Placental epithelial cell (primary cell): ENCODE measurements around a stretch of chr6.

GRCh38 chr6:15318256-15318762 is 72.4 kb downstream of the JARID2 start:
- CAGE, long polyA plus RNA, result no peak

DNA sequence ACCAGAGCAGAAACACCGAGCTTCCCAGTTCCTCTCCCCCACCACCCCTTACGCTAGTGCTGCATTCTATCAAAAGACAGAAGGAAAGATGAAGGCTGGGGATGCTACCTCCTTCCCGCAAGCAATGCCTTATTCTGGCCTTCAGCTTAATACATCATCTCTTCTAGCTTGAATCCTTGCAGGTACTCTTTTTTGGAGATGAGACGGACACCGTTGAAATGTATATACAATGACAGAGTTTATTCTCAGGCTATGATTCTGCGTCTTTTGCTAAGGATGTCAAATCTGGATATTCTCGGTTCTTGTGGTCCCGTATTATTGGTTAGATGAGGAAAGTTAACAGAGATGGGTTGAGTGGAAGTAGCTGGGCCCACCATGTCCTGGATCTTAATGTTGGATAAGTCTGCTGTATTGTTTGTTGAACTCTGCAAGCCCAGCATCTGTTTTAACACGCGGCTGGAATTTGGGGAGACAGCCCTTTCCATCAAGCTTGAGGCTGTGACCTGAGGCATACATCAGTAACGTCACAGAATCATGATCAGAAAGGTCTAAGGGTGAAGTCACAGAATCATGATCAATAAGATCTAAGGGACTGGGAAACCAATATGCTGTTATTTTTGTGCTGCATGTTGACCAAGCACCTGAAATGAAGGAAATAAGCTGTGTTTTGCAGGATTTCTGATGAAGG is 103.9 kb downstream of the JARID2 start:
- CAGE, long polyA plus RNA, result no peak

DNA sequence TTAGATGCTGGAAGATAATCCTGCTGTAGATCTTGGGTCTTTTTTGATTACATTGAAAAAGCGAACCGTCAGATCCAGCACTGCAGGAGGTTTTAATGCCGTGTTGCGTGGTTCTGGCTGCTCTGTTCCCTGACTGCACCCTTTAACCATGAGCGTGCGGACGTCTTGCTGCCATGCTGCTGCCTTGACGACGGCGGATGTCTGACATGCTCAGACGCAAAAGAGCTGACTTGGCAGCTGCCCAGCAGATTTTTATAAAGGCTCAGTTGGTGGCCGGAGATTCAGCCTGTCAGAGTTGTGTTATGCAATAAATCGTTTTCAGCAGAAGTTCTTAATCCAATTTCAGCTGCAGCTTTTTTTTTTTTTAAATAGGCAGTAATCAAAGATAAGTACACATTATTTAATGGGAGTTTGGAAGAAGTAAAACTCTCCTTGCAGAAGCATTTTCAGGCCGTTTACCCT is 119.4 kb downstream of the JARID2 start:
- CAGE, long polyA plus RNA, result no peak

GRCh38 chr6:15517476-15518301 is 145.1 kb downstream of the DTNBP1 start:
- CAGE, long polyA plus RNA, result no peak

DNA sequence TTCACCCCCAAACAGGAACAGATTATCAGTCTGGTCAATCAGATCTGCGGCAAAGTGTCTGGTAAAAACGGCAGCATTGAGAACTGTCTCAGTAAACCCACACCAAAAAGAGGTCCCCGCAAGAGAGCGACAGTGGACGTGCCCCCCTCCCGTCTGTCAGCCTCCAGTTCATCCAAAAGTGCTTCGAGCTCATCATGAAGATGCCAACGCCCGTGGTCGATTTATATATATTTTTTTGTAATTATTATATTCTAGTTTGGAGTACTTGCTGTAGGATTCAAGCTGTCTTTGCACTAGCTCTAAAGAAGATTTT is 142.8 kb downstream of the DTNBP1 start:
- CAGE, long polyA plus RNA, result no peak

GRCh38 chr6:15533147-15533649 is 129.6 kb downstream of the DTNBP1 start:
- CAGE, long polyA plus RNA, result no peak

DNA sequence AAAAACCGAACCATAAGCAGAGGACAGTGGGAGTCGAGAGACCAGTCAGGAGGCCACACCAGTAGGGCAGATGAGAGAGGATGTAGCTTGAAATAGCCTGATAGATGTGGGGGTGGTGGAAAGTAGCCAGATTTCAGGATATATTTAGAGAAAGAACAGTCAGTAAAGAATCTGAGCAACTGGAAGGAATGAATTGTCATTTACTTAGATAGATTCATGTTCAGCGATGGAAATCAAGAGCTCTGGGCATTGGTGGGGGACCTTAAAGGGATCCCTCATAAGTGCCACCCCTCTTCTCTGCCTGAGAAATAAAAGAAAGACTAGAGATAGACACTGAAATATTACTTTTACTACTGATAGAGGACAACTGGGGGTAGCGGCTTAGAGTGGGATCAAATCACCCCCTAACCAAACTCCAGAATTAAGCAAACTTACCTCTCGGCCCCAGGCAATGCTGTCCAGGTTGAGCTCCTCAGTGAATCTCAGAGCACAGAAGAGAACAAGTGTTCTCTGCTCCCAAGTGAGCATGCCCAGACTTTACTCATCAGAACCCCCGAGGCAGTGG is 133.7 kb upstream of the DTNBP1 start:
- CAGE, long polyA plus RNA, result no peak

- CAGE, long polyA plus RNA, result no peak
Measured at GRCh38 chr6:16140380-16141205, 11.7 kb downstream of the MYLIP start.

DNA sequence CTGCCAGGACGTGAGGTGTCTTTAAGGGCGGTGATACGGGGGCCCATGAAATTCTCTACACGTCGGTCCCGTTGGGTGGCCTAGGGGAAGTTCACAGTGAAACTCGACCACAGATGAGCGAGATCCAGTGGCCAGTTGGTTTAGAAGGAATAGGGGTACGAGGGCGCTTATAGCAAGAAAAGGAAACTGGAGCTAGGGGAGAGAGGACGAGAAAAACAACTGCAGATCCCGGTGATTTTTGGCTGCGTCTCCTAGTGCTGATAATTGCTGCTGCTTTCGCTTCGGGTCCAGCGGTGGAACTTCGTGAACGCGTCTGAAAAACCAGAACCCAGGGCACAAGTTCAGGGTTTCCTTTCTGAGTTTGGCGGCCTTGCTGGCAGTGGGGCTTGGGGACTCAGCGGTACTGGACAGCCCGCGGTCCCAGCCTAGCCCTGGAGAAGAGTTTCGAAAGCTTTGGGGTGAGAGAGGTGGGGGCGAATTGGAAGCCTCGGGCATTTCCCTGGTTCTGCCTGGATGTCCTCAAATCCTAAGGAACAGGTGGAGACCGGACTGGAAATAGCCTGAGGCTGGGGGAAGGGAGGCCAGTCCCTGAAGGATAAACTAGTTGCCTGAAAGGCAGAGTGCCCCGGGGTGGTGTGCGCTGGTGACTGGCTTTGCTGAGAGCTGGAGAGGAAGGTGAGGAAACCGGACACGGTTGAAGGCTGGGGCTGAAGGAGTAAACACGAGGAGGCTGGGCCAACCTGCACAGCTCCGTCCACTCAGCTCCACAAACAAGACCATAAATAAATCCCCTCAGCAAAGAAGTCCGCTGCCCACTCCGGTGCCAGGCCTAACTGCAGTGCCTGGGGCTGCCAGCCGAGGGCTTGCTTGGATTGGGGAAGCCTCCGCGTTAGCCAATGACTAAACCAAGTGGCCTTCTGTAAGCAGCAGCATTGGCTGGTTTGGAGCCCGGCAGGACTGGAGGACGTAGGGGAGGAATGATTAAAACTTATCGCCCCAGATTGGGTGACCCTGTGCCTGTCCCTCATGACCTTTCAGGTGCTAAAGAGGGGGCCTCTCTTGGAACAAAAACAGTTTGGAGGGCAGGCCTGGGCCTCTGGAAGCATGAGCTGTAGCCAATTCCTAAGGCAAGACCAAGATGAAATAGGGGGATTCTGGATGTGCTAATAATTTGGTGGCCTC is 934 bp downstream of the GMPR start:
- CAGE, long polyA plus RNA, result no peak

GRCh38 chr6:16277152-16278218 is 39.1 kb downstream of the GMPR start:
- CAGE, long polyA plus RNA, result no peak

DNA sequence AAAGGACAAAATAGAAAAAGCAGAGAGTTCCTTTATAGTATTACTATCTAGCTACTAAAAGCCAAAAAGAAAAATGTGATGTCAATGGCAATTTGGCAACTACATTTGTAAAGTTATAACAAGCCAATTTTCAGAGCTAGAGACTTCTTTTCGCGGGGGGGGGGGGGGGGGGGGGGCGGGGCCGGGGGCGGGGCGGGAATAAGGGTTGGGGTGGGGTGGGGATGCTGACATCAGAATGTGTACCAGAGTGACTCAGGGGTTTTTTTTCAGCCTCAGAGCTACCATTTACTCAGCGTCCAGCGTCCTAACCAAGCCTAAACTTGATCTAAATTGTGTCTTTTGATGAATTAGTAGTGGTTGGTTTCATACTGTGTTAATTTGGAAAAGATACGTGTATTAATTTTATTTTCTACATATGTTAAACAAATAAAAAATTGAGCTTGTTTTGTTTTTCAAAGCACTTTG is 200.8 kb downstream of the GMPR start:
- CAGE, long polyA plus RNA, result no peak

DNA sequence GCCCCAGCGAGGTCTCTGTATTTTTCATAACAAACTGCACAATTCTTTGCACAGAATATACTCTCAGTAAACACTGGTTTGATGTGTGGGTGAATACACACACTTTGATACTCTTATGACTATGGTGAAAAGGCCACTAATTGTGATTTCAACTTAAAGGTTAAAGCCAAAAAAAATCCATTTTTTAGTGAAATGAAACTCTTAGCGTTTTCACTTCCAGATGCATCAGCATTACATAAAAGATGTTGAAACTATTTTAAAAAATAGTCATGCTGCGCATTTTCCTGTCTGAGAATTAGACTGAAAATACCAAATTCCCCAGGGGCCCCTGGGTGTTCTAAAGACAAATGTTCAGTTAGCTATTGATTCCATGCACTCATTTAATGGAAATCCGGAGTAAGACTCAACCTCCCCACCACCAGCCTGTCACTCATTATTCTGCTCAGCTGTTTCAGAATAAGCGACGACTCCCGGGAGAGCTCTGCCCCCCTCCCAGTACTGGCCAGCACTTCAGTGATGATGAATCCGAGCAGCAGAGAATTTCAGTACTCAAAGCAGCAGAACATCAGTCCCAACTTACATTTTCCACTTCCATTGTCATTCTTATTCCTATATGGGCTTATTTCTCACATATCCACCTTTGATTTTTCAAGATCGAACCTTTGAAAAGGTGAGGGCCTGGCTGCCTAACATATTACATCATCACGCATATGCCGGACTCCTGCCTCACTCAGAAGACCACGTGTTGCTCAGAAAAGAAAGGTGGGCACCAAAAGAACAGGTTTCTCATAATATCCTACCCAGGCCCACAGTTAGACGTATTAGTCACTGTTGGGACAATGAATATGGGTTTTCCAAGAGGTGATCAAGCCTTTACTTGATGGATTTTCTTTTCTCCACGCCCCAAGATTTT is 169.3 kb downstream of the ATXN1 start:
- CAGE, long polyA plus RNA, result no peak

DNA sequence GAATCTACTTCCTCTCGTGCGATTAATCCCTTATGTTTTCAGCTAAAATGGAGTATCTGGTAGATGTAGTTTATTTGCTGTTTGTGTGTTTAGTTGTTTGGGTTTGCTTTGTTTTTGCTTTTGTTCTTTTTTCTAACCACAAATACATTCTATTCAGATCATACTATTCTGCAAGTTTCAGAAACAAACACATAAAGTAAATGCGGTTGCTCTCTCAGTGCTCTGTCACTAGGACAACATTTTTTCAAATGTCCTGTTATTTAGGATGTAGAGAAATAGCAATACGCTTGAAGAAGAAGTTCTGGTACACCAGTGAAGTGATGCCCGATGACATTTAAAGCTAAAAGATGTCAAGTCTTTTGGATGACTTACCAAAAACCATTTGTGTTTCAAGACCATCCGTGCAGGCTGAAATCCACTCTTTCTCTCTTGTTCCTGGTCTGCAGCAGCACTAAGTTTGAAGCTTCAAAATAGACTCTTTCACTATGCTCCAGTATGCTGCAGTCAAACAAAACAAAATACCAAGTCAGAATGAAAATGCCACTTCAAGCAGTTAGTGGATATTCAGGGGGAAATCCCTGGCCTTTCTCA is 103.8 kb downstream of the ATXN1 start:
- CAGE, long polyA plus RNA, result no peak

- CAGE, long polyA plus RNA, result no peak
Measured at GRCh38 chr6:16694720-16695273, 66.5 kb downstream of the ATXN1 start.

DNA sequence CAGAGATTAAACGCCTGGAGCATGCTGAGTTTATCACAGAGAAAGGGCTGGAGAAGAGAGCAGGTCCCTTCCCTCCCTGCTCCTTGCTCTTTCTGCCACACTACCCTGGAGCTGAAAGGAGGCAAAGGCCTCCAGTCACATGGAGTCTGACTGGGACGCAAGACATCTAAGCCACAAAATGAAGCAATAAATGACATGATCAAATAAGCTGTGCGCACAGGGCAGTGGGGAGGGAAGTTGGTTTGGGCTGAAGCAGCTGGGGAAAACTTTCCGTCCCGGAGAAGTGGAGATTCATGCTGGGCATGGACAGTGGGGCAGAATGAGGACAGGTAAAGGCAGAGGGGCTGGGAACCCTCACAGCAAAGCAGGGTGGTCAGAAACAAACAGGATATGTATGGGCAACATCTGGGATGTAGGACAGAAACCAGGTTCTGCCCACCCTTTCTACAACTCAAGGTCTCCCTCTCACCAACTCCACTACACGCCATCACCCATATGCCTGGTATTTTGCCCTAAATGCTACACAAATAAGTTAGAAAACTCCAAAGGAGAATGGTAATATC is 33.1 kb downstream of the ATXN1 start:
- CAGE, long polyA plus RNA, result no peak

GRCh38 chr6:16740946-16741492 is 20.2 kb downstream of the ATXN1 start:
- CAGE, long polyA plus RNA, result no peak

DNA sequence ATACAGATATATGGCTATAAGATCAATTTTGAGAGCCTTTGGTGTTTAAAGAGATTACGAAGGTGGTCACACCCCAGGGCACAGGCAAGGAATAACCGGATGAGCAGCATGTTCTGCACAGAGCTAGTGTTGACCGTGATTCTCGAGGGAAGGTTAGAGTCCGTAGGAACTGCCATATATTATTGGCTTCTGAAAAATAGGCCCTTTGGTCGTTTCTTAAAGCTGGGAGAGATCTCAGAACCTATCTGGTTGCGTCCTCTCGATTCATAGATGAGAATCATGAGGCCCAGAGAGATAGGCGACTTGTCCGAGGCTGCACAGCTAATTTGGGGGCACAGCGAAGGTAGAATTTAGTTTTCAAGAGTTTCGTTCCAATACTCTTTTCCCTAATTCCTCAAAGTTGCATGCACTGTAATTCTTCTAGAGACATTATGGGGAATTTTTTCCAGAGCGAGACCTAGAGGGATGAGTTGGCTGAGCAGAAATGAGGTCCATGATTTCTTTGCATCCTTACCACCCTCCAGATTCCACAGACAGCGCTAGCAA is 794 bp downstream of the STMND1 start:
- CAGE, long polyA plus RNA, result no peak

GRCh38 chr6:17174591-17175004 is 72.7 kb downstream of the STMND1 start:
- CAGE, long polyA plus RNA, result no peak

DNA sequence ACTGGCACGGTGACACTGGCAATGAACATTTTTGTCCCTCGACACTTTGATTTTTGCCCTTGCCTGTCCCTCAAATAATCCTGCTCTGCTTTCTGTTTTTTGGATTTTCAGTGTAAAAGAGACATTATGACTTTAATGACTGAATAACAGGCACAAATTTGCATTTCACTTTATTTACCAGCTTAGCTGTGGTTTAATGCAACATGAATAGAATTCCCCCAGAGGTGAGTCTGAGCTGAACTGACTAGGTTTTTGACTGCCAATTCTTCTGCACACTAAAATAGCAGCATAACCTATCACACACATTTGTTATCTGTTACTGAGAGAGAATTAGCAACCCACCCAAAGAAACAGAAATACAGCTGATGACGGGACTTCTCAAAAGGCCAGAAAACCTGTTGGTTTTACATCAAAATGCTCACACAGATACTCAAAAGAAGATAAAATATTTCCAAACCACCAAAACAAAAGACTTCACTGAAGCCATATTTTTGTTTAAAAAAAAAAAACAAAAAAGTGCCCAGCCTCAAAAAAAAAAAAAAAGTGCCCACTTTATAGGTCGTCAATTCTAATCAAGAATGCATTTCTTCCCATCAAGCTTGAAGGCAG is 3.8 kb upstream of the RBM24 start:
- CAGE, long polyA plus RNA, result no peak

- CAGE, long polyA plus RNA, result no peak
Measured at GRCh38 chr6:17278652-17279086, 2.5 kb upstream of the RBM24 start.